Occipital lobe (tissue), 2 donors: Measurements from ENCODE around the genes LRRC32, ACER3 and RSF1.

- RAMPAGE, long total RNA: no peak
These were observed 5.7 kb downstream of the LRRC32 start for GRCh38 chr11:76664744-76665334.

GRCh38 chr11:76670521-76671564 is at the start of gene LRRC32:
LRRC32 (minus strand) TSS chr11:76670747.
- RAMPAGE, long total RNA: no peak

DNA sequence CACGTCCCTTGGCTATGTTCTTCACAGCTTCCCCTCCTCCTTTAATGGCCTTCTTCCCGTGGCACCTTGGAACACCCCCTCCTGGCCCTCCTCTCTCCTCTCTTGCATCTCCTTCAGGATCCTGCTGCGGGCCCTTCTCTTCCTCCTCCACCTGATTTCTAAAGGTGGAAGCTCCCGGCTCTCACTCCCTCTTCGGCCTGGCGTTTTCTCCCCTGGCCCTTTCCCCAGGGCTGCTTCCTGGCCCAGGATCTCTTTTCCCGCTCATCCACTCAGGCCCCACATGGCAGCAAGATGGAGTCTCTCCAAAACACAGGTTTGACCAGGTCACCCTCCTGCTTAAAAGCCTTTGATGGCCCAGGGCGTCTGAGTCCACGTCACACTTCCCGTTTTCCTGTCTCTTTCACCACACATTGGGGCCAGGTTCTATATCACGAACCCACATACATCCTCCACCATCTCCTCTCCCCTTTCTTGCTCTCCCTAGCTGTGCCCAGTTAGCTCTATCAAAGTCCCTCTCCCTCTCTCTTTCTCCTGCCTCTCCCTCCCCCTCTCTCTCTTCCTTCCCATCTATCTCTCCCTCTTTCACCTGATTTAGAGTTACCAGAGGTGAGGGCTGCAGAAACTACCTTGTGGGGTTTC is 7.7 kb upstream of the LRRC32 start:
- RAMPAGE, long total RNA: no peak

- RAMPAGE, long total RNA: no peak
These were observed 483 bp downstream of the TSKU start for GRCh38 chr11:76783620-76784057.

DNA sequence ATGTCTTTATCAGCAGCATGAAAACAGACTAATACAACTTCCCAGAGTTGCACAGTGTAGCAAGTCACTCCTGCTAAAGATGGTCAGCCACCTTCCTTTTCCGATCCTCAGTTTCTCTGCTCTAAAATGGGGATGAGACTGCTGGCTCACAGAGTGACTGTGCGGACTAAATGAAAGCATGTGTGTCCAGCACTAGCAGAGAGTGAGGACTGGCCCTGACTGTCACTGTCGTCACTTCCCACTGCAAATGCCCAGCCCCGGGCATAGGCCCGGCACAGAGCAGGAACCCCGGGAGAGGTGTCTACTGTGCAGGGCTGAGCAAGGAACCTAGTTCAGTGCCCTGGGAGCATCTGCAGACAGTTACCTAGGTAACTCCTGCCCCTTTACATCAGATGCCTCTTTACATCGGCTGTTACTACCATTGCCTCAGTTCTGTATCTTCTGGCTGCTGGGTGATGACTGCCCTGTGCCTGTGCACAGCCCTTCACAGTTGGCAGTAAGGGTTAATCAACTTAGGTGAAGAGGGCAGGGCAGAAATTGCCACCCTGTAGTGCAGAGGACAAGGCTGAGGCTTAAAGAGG is 9.8 kb downstream of the TSKU start:
- RAMPAGE, long total RNA: no peak

- RAMPAGE, long total RNA: no peak
These were observed at the start of gene ACER3 for GRCh38 chr11:76860288-76861649. ACER3 (plus strand) TSS chr11:76860918.

DNA sequence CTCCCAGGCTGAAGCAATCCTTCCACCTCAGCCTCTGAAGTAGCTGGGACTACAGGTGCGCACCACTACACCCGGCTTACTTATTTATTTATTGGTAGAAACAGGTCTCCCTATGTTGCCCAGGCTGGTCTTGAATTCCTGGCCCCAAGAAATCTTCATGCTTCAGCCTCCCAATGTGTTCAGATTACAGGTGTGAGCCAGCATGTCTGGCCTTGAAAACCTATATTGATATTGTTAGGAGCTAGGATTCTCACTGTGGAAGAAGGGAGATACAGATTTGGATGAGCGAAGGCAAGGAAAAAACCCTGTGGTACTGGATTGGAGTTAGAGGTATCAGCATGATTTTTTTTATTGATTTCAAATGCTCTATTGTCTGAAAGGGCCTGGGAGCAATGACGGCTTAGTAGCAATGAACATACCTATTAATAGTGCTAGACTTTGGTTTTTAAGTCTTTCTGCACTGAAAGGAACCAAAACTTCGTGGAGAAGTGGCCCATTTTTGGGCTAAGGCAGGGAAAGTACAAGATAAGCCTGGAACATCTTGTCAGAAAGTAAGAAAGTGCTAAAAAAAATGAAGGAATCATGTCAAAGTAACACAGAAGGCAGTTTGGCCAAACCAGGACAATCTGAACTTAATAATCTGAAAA is 77.8 kb downstream of the ACER3 start:
- RAMPAGE, long total RNA: no peak

- RAMPAGE, long total RNA: no peak
These were observed 6.7 kb downstream of the CAPN5 start for GRCh38 chr11:77073236-77074133.

DNA sequence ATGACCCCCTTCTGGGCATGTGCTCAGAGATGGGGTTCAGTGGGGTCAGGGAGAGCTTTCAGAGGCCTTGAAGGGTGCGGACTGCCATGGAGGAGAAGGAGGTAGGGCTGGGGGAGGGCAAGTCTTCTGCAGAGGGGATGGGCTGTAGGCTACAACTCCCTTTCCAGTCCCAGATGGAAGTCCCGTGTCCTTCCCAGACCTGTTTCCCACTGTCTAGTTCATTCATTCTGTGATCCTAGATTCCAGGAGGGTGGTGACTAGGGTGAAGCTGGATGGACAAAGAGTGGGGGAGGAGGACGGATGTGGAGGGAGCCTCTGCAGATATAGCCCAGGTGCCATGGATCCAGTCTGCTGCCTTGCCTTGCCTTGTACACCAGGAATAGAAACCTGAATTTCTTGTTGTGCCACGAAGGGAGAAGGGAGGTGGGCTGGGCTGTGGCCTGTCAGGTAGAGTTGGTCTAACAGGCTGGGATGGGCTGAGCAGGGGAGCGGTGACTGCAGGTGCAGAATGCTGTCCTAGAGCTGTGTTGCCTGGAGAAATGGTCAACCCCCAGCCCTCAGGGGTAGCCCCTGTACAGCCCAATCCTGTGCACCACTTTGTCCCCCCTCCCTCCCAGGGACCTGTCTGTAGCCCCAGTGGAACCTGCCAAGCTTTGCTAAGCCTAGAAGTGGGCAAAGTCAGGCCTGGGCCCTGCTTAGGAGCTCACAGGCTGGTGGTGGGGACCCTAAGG is 14.1 kb upstream of the OMP start:
- RAMPAGE, long total RNA: no peak

- RAMPAGE, long total RNA: no peak
These were observed 9.1 kb downstream of the MYO7A start for GRCh38 chr11:77137141-77137502.

GRCh38 chr11:77140045-77140871 is 12.2 kb downstream of the MYO7A start:
- RAMPAGE, long total RNA: no peak

DNA sequence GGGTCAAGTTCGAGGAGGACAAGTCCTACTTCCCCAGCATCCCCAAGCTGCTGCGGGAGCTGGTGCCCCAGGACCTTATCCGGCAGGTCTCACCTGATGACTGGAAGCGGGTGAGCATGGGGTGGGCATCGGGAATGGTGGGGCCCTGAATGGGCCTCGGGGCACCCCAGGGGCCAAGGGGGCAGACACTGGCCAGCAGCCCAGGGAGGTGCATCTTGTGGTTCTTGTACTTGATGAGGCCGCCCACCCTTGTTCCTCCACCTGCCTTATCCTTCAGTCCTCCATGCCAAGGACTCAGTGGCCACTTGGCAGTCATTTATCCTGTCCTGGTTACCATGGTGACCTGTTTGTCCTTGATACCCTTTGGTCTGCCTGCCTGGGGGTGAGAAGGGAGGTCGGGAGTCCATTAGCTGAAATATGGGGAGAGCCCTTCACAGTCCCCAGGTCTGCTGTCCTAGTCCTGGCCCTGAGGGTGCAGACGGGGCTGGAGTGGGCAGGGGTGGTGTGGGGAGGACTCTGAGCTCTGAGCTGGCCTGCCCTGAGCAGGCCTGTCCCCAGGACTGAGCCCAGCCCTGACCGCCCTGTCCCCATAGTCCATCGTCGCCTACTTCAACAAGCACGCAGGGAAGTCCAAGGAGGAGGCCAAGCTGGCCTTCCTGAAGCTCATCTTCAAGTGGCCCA is 83.3 kb downstream of the MYO7A start:
- RAMPAGE, long total RNA: no peak

DNA sequence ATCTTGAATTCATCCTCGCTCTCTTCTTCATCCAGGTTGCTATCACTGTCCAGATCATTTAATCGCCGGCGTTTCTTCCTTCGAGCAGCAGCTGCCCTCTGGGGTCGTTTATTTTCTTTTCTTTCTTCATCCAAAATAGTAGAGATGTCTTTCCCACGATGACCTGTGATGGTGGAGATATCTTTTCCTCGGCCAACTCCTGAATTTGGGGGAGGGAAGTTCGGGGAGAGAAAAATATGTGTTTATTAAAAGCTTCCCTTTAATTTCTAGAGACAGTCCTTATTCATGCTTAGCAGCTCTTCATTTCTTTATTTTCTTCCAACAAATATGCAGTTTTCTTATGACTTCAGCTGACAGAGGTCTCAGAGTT is 39.2 kb upstream of the CLNS1A start:
- RAMPAGE, long total RNA: no peak

- RAMPAGE, long total RNA: no peak
These were observed 60.8 kb upstream of the CLNS1A start for GRCh38 chr11:77698374-77698807.

- RAMPAGE, long total RNA: start-site peak on the minus strand at chr11:77820721-77820744, 616 and 582 reads in 2 replicates
These were observed at the start of gene RSF1 for GRCh38 chr11:77820457-77821069. RSF1 (minus strand) TSS chr11:77820722.

DNA sequence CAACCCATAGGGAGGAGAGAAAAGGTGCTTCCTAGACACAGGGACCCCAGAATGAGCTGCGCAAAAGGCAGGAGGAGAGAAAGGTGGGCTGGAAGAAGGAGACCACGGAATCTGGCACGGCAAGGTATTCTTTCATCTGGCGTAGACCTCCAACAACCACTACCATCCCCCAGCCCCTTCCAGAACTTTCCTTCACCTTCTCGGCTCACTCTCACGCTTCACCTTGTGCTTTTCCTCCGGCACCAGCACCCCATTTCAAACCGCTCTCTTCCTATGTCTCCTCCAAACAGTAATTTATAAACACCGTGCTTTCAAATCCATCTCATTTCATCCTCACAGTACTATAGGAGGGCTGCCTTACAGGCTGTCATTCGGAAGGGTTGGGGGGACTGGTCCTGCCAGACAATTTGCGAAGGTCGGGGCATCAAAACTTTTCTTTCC is 1.0 kb downstream of the KCTD21 start:
- RAMPAGE, long total RNA: no peak

GRCh38 chr11:78283717-78284841 is 95.4 kb downstream of the USP35 start:
- RAMPAGE, long total RNA: no peak

- RAMPAGE, long total RNA: no peak
These were observed 105.9 kb downstream of the GAB2 start for GRCh38 chr11:78311540-78312312.

GRCh38 chr11:78429519-78430149 is 12.0 kb upstream of the GAB2 start:
- RAMPAGE, long total RNA: no peak

- RAMPAGE, long total RNA: no peak
These were observed 518 bp upstream of the NARS2 start for GRCh38 chr11:78575047-78575716.